Iris pigment epithelial cell (primary cell): ENCODE results near the gene MRPS7.

GRCh38 chr17:73860550-73860919, 216.3 kb upstream of the SDK2 start:
- RRBS: no CpG with 5 or more reads among the region's 6 CpGs

DNA sequence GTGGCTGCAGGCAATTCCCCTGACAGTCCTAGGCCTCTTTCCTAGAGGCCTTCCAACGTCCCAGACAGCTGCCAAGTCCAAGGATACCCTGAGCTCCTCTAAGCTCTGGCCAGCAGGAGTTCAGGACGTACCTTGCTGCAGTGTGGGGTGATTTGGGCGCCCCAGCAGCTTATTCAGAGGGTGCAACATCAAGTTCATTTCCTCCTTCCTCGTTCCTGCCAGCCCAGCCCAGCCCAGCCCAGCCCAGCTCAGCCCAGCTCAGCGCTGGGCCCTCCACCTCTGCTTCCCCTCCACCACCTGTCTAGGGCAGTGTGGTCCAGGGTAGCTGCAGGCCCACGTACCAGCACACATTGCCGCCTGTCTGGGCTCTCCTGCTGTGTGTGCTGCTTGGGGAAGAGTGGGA, 246.4 kb upstream of the RPL38 start:
- RRBS: no CpG with 5 or more reads among the region's 7 CpGs

- RRBS: no CpG with 5 or more reads among the region's 15 CpGs
These were observed 3.7 kb upstream of the TTYH2 start for GRCh38 chr17:74209538-74210131.

DNA sequence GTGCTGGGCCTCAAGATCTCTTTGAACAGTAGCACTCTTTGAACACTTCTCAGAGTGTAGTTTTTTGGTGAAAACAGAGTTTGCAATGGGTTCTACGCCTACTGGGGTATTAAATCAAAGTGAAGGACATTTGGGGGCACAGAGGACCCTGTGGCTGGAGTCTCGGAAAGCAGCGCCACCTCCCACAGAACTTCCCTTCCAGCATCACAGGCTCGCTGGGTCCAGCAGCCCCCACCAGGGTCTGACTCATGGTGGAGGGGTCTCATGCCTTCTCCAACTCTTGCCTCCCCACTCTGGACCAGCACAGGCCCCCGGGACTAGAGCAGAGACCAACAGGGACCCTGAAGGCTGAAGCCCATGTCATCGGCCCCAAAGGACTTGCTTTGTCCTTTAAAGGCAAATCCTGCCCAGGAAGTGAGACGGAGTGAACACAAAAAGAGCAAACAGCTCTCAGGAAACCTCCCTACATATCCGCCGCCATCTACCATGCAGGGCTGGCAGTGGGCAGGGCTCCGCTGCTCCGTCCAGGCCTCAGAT, 2.3 kb upstream of the GPRC5C start:
- RRBS: no CpG with 5 or more reads among the region's 11 CpGs

DNA sequence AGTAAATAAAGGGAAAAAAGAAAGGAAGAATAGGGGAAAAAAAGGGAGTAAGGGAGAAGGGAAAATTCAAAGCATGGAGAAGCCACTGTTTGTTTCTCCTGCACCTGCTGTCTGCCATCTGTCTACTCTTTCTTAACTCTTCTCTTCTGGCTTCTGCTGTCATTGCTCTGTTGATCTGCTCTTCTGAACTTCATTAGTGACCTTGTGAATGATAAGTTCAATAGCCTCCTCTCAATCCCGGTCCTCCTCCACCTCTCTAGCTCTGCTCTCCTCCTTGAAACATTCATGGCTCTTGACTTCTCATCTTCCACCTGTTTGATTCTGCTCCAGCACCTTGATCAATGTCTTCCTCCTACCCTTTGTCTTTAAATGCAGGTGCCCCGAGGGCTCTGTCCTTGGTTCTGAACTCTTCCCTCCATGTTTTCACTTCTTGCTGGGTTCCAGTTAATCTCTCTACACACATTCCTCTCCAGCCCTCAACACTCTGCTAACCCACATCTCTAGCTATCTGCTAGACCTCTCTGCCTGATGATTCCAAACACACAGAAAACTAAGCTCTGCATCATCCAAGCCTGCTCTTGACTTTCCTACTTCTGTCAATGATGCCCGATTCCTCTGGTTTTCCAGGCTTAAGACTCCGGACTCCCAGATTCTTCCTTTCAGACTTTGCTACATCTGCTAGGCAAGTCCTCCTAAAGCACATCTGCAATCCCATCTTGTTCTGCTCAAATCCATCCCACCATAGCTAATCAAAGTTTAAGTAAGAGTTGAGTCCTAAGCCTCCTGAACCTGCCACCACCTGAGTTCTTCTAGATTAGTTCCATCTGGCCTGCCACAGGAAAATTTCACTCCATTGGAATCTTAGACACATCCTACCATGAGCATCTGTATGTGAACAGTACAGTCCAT, 13.4 kb downstream of the CD300E start:
- RRBS: no CpG with 5 or more reads among the region's 4 CpGs

DNA sequence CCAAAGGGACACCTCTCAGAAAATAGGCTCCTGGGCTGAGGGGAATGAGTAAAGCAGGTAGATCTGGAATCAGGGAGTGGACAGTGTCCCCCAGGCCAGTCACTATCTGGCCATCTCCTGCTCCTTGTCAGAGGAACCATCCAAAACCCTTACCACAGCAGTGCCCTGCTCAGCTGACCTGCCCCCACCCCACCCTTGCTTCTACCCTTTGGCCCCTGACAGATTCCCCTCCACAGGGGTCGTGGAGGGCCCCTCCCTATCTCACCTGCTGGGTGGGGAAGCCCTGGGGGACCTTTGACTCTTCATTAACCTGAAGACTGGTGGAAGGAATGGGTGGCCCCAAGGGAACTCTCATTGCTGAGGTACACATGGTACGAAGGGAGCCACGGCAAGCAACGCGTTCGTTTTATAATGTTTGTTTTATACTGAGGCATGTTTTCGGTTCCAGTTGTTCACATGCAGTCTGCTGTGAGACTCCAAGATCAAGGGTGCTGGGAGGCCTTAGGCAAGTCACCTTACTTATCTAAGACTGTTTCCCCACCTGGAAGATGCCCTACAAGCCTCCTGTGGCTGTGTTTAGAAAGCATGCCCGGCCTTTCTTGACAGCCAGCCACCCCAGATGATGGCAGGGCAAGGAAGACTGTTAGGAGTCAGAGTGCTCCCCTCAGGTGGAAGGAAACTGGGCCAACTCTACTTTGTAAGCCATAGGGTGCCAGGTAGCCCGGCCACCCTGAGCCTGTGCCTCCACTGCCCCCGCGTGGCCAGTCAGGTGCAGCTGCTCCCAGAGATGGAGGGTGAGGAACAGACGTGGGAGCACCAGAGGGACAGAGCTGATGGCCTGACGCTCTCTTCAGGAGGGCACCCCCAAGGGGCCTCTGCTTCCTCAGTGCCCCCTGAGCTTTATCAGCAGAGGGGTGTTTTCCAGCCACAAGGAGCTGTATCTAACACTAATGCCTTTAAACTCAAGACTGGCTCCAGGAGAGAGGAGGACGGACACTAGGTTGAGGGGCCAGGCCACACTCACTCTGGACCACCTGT, 5.7 kb downstream of the NAT9 start:
- RRBS: no CpG with 5 or more reads among the region's 14 CpGs

GRCh38 chr17:74771804-74772617, 4.1 kb downstream of the NAT9 start:
- RRBS: no CpG with 5 or more reads among the region's 17 CpGs

DNA sequence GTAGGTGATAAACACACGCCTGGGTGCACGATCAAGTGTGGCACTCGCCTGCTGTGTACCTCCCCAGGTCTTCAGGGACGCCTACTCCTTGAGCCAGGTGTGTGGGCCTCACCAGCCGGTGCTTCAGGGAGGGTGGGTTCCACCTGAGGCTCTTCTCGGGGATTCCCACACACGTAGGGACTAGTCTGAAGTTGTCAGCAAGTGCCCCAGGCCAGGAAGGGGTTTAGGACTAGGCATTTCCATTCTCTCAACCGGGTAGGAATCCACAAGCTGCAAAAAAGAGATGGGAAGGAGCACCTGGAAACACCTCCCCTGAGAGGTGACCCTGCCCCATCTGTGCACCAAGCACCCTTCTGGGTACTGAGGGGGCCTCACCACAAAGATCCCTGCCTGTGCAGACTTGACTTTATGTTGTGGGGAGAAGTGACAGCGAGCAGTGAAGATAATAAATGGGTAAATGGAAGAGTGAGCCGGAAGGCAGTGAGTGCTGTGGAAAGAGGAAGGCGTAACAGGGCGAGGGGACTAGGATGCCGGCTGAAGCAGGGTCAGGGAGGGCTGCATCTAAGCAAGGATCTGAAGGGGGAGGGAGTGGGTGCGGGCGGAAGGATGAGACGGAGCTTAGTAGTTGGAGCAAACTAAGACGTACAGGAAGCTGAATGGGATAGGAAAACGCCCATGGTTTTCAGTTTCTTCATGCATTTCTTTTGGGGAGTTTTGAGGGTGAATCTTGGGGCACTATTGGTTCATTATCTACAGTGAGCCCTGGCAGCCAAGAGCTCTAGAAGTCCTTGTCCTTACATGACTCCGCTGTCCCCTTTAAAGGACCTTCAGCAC, 10.0 kb downstream of the TMEM104 start:
- RRBS: 89% methylated on average over 4 of the region's 19 CpGs

GRCh38 chr17:74810255-74811065, 34.2 kb downstream of the TMEM104 start:
- RRBS: no CpG with 5 or more reads among the region's 18 CpGs

DNA sequence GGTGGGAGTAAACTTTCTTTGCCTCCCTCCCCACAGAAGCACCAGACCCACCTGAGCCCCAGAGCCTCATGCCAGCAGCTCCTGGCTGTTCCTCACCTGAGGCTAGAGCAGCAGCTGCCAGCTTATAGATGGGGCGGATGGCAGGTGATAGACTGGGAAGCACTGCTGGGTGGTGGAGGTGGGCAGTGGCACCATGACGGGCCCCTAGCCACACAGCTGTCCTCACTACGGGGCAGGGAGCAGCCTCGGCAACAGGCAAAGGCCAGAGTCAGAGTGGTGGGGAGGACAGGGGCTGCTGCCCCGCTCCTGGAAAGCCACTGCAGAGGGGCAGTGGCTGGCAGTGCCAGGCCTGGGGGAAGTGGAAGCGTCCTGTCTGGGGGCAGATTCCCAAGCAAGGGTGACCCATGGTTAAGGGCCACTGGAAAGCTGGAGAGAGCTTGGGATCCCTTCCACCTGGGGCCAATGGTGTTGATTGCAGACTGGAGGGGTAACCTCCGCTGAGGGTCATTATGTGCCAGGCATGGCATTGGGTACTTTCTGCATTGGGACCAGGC, 20.6 kb downstream of the GRIN2C start:
- RRBS: no CpG with 5 or more reads among the region's 7 CpGs

DNA sequence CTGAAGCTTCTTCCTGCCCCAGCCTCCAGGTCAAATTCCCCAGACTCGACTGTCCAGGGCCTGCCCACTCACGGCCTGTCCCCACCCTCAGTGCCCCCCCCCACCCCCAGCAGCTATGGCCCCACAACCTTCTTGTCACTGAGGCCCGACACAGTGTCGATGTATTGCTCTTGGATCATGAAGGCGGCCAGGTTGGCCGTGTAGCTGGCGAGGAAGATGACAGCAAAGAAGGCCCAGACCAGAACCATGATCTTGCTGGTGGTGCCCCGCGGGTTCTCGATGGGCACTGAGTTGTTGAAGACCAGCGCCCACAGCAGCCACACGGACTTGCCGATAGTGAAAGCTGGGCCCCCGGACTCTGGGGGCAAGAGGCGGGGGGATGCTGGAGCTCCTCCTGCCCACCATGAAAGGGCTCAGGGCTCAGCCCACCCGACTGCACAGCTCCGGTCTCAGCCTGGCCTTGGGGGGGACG, 12.5 kb downstream of the GRIN2C start:
- RRBS: 90% methylated on average over 4 of the region's 18 CpGs

GRCh38 chr17:75205829-75206299, 385 bp downstream of the NUP85 start:
- RRBS: 3% methylated on average over 7 of the region's 22 CpGs

- RRBS: no CpG with 5 or more reads among the region's 4 CpGs
These were observed 9.6 kb downstream of the GGA3 start for GRCh38 chr17:75251756-75252171.

DNA sequence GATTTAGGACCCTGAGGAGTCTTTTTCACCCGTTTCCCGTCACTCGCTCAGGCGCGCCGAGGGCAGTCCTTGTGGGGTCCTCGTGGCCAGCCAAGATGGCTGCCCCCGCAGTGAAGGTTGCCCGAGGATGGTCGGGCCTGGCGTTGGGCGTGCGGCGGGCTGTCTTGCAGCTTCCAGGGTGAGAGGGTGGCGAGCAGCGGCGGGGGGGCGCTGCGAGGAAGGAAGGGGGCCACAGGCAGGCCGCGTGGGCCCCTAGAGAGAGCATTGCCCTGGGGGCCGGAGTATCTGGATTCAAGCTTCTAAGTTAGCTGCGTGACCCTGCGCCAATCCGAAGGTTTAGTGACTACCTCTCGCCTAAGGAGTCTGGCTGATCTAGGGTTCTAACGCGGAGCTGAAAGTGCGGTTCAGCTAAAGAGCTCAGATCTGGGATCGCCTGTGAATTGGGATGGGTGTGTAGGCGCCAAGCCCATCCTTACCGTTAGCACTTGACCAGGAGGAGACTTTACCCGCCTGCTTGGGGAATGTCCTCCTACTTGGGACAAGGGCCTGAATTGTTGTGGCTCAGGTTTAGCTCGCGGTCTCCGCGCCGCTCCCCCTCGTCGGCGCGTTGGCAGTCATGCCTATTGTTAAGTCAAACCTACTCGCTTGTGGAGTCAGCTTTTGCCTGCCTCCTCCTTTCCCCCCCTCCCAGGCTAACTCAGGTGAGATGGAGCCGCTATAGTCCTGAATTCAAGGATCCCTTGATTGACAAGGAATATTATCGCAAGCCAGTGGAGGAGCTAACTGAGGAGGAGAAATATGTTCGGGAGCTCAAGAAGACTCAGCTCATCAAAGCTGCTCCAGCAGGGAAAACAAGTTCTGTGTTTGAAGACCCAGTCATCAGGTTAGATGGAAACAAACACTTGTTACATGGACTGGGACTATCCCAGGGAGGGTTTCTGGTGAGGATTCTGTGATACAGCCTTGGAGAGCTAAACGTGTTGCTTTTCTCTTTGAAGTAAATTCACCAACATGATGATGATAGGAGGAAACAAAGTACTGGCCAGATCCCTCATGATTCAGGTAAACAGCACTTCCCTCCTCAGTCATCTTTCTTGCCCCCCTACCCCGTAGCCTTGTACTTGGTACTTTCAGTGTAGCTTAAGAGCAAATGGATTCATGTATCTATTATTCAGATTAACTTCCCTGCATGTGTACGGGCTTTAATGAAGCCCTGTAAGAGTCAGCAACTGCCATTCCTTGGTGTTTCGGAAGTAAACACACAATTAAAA, at the start of gene MRPS7:
TSS of gene MRPS7 (plus strand) at position 74 of the 1,271 bp plus-strand sequence.
- RRBS: no CpG with 5 or more reads among the region's 50 CpGs

DNA sequence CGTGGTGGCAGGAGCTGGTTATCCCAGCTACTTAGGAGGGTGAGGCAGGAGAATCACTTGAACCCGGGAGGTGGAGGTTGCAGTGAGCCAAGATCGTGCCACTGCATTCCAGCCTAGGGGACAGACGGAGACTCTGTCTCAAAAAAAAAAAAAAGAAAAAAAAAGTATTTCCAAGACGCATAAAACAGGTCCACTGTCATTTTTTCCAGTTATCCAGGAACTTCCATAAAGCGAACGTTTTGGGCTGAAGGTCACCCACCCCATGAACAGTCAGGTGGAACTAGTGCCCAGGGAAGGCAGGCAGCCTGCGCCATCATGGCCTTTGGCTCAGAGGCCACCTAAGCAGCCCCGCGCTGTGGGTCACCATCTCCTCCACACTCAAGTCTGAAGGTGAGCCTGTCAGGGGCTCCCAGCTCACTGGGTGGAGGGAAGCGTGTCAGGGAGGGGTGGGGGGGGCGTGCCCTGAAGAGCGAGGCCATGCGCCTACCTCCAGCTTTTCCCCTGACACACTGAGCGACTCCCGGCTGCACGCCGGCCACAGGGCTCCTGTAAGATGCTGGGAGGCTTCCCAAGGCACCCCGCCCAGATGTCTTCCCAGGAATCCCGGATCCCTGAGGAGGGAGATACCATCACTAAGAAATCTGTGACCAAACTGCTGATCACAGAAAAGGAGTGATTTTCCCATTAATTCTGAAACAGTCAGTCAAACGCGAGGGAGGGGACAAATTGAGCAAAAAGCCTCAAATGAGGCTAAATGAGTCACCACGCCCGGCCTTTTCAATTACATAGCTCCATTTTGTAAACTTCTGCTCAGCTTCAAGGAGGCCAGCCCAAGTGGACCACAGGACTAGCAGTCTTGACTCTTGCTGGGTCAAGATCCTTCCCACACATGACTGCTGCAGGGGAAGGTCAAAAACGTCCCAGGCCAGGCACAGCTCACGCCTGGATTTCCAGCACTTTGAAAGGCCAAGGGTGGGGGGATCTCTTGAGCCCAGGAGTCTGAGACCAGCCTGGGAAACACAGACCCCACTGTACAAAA, 26.4 kb upstream of the SLC25A19 start:
- RRBS: 76% methylated on average over 3 of the region's 26 CpGs

- RRBS: no CpG with 5 or more reads among the region's 4 CpGs
These were observed 27.3 kb upstream of the SLC25A19 start for GRCh38 chr17:75316441-75316984.

DNA sequence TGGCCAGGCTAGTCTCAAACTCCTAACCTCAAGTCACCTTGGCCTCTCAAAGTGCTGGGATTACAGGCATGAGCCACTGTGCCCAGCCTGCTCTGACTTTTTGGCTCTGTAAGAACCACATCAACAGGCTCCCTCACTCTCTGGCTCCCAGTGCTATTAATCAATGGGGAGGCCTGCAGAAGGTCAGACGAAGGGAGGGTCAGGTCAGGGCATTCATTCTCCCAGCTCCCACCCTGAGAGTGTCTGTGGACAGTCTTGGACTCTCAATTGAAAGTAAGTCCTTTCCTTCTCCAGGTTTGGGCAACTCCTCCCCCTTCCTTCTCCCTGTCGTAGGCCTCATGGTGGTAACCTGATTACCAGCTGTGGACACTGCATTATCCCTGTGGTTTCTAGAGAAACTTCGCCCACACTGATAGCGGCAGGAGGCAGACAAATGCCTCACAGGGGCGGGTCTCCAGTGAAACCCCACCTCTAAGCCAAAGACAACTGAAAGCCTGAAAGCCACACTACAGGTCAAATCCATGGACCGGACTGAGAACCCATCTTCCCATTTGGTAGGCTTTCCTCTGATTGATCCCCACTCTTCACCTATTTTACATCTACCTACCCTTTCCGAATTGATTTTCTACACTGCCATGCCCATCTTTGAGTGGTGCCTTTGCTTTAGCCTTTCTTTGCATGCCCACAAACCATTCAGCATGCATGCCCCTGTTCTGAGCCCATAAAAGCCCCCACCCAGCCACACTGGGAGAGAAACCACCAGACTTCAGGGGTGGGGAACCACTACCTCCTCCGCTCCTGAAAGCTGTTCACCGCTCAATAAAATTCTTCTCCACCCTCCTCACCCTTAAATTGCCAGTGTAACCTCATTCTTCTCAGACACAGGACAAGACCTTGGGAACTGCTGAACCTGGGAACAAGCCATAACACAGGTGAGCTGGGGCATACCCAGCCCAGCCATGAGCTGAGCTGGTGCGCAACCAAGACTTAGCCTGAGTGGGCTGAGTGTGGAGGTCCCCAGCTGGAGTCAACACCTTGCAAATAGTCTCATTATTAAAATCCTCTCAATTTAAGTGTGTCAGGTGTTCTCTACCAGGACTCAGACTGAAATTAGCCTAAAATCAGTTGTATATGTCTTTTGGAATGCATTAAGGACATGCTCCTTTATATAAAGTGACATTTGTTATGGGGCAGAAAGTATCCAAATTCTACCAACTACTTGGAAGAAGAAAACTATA, 58.0 kb upstream of the SLC25A19 start:
- RRBS: no CpG with 5 or more reads among the region's 10 CpGs

DNA sequence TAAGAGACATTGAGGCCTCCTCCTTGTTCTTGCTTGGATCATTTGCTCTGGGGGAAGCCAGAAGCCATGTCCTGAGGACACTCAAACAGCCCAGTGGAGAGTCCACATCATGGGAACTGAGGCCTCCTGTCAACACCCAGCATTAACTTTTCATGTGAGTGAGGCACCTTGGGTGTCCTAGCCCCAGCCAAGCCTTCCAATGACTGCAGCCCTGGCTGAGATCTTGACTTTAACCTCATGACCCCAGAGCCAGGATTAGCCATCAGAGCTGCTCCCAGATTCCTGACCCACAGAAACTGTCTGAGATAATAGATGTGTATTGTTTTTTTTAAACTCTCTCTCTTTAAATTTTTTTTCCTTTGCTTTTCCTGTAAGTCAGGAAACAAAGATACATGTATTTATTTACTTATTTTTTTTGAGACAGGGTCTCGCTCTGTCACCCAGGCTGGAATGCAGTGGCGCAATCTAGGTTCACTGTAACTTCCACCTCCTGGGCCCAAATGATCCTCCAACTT, 14.3 kb upstream of the TMEM94 start:
- RRBS: no CpG with 5 or more reads among the region's 2 CpGs

- RRBS: no CpG with 5 or more reads among the region's 12 CpGs
These were observed 20.0 kb downstream of the TMEM94 start for GRCh38 chr17:75476236-75477036.

GRCh38 chr17:75487160-75487502, 28.2 kb downstream of the CASKIN2 start:
- RRBS: no CpG with 5 or more reads among the region's 4 CpGs